ENCODE measurements around a stretch of chr7.

GRCh38 chr7:34780-35776 is 157.3 kb upstream of the FAM20C start:
- RRBS, result no CpG with 5 or more reads among the region's 17 CpGs

DNA sequence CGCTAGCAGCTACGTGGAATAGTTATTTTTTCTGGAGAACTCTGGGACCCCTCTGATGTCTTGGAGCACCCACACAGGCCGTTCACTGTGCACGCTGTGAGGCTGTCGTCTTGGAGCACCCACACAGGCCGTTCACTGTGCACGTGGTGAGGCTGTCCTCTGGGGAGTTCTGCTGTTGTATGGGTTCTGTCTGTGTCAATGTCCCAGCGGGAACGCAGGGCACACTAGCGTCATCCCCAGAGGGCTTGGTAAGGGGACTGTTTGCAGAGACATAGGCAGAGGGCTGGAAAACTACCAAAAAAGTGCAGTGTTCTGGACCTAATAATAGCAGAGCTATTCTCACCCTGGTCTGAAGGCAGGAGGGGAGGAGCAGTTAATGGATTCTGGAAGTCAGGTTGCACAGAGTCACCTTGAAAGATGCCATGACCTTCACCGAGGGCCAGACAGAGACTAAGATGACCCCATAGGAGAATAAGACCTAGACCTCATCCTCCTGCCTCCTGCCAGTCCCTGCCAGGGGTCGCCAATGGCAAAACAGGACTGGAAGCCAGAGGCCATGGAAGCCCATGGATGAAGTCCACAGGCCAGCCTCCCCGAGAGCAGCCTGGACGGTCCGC is 38.6 kb upstream of the FAM20C start:
- RRBS, result no CpG with 5 or more reads among the region's 15 CpGs

DNA sequence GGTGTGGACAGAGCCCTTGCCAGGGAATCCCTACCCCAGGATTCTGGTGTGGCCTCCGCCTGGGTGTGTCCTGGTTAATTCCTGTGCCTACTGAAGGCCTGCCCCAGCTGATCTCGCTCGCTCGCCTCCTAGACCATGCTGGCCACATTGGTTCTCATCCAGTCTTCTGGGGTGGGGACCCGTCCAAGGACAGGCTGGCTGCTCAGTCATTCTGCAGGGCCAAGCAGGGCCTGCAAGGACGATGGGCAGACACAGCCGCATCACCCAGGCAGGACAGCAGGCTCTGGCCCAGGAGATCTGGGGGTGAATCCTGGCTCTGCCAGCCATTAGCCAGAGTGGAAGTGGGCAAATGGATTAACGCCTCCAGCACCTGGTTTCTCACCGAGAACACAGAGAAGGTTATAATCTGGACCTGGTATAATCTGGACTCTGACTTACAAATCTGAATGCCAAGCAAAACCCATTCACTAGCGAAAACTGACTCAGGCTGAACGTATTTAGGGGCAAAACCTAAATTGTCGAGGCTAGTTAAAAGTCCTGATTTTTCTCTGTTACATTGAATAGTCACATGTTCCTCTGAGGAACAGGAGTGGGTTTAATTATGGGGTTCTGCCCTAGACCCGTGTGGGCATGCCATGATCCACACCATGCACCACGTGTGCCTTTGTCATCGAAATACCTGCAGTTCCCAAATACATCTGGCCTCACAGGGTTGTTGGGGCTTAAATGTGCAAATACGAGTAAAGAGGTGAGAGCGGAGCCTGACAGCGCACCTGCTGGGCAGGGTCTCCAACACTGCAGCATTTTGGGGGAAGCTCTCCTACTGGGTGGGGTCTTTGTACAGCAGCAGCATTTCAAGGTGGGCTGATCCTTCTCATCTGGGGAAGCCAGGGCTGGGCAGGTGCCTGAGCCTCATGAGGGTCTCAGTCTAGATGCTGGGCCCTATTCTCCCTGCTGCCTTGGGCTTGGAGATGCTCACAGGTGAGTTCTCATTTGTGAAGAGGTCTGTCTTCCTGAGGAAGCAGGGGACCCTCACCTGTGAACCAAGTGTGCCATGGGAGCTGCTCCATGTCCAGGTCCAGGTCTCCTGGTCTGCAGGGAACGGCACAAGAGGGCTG is 6.0 kb downstream of the FAM20C start:
- RRBS, result no CpG with 5 or more reads among the region's 19 CpGs

GRCh38 chr7:200383-200837 is 8.0 kb downstream of the FAM20C start:
- RRBS, result no CpG with 5 or more reads among the region's 14 CpGs

- RRBS, result no CpG with 5 or more reads among the region's 19 CpGs
Measured at GRCh38 chr7:216637-217236, 24.4 kb downstream of the FAM20C start.

- RRBS, result no CpG with 5 or more reads among the region's 27 CpGs
Measured at GRCh38 chr7:220399-220937, 28.1 kb downstream of the FAM20C start.

DNA sequence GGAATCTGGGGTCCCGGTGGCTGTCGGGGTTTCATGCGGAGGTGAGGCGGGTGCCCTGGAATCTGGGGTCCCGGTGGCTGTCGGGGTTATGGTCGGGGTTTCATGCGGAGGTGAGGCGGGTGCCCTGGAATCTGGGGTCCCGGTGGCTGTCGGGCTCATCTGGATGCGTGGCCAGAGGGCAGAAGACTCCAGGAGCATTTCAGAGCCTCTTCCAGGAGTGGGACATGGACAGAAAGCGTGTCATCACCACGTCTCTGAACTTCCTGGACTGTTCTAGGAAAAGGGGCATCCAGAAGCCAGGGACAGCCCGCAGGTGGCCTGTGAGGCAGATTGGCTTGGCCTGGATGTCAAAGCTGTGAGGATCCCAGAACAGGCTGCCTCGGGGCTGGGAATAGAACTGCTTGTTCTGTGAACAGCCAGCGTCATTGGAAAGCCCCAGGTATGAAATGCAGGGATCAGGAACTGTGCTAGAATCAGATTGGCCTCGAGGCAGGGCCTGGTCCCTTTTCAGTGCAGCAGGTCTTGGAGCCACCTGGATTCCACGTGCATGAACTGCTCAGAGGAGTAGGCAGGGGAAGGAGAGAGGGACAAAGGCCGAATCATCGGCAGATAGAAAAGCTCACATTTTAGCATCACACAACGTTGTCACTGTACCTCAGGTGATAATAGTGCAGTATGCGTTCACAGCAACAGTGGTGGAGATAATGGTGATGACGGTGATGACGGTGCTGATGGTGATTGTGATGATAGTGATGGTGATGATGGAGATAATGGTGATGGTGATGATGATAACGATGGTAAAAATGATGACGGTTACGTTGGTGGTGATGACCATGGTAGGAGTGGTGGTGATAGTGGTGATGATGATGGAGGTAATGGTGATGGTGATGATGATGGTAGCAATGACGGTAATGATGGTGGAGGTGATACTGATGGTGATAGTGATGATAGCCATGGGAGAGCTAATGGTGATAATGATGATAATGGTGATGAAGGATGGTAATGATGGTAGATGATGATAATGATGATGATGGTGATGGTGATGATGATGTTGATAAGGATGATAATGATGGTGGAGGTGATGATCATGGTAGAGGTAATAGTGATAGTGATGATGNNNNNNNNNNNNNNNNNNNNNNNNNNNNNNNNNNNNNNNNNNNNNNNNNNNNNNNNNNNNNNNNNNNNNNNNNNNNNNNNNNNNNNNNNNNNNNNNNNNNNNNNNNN is 44.8 kb downstream of the FAM20C start:
- RRBS, result no CpG with 5 or more reads among the region's 29 CpGs

- RRBS, result no CpG with 5 or more reads among the region's 9 CpGs
Measured at GRCh38 chr7:323446-323764, 33.4 kb downstream of the FOXL3 start.

- RRBS, result no CpG with 5 or more reads among the region's 8 CpGs
Measured at GRCh38 chr7:326721-327299, 36.8 kb downstream of the FOXL3 start.

GRCh38 chr7:329974-330399 is 40.0 kb downstream of the FOXL3 start:
- RRBS, result no CpG with 5 or more reads among the region's 13 CpGs

GRCh38 chr7:497400-498643 is 21.8 kb downstream of the PDGFA start:
- RRBS, result no CpG with 5 or more reads among the region's 37 CpGs

DNA sequence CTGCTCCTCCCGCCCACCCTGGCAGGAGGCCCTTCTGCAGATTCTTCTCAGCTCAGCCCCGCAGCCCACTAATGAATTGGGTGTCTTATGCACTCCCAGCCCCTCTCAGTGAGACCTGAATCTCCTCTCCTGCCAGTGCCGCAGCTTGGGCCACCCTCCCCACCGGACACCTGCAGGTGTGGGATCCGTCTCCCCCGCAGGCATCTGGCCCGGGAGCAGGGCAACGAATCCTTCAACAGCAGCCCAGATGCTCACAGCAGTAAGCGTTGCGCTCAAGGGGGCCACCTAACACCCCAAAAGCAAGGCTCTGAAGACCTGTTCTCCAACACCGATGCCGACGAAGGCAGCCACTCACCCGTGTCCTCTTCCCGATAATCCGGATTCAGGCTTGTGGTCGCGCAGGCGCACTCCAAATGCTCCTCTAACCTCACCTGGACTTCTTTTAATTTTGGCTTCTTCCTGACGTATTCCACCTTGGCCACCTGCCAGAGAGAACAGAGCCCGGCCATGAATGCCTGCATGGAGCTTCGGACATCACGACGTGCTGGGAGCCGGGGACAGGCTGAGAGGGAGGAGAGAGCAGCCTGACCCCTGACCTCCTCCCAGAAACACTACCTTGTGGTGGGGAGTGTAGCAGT is 18.8 kb downstream of the PDGFA start:
- RRBS, result 67% methylated on average over 12 of the region's 25 CpGs

GRCh38 chr7:518742-519747 is 601 bp downstream of the PDGFA start:
- RRBS, result under 1% methylated on average over 83 of the region's 132 CpGs

GRCh38 chr7:520563-520841 is 856 bp upstream of the PDGFA start:
- RRBS, result 7% methylated on average over 11 of the region's 31 CpGs

GRCh38 chr7:561419-562046 is 41.9 kb upstream of the PDGFA start:
- RRBS, result 91% methylated on average over 6 of the region's 45 CpGs

GRCh38 chr7:583554-584502 is 64.2 kb upstream of the PDGFA start:
- RRBS, result no CpG with 5 or more reads among the region's 40 CpGs

- RRBS, result 94% methylated on average over 7 of the region's 17 CpGs
Measured at GRCh38 chr7:585351-585749, 65.7 kb upstream of the PDGFA start.

DNA sequence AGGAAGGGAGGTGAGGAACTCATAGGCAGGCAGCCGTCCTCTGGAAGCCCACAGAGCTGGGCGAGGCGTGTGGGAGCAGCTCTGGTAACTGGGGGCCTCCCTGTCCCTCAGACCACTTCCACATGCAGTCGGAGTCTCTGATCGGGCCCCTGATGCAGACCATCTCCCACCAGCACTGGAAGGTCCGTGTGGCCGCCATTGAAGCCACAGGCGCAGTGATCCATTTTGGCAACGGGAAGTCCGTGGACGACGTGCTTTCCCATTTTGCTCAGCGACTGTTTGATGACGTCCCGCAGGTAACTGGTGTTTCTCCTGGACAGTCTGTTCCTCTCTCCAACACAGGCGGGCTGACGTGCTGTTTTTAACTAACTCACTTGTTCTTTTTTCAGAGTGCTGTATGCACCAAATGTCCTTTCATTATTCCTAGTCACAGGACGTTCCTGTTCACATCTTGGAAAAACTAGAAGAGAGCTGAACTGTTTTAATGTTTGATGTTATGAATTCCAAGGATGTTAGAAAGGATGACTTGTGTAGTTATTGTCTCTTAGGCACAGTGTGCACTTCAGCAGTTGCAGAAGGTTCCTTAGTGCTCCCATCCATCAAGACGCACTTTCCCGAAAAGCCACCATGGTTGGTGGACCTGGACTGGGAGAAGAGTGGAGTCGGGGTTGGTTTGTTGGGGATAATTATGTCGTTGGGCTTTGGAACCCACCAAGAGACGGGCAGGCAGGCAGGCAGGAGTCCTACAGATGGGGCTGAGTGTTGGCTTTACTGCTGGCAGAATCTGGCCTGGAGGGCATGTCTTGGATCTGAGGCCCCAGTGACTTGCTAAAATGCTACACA is 2.7 kb upstream of the PRKAR1B start:
- RRBS, result no CpG with 5 or more reads among the region's 23 CpGs

GRCh38 chr7:754290-755135 is 27.4 kb upstream of the PRKAR1B start:
- RRBS, result no CpG with 5 or more reads among the region's 41 CpGs

GRCh38 chr7:779919-780399 is 52.3 kb upstream of the SUN1 start:
- RRBS, result 5% methylated on average over 1 of the region's 19 CpGs

All from brain (tissue), 1 donor.